ENCODE results near the genes ZIC5 and ZIC2.

DNA sequence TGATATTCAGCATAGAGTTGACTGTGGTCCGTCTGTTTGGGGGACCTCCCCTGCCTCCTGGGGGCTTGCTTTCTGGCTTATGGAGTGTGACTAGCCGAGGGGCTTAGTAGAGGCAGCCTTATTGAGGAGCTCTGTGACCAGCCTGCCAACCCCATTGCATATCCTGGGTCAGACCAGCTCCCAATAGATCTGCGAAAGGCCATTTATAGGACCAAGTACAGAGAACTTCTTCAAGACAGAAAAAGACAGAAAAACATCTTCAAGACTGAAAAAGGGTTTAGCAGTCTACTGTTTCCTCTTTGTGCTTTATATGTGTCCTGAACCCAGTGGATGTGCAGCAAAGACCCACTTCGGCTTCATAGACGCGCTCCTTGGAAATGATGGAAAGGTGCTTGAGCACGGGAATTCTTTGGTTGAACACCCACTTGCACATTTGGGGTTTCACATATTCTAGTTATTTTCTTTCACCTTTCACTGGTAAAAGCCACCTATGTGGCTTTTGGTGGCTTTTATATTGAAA is 4.2 kb downstream of the GPR183 start:
- PRO-cap = no peak

GRCh38 chr13:99352299-99352699 is 45.1 kb upstream of the GPR183 start:
- PRO-cap = no peak

DNA sequence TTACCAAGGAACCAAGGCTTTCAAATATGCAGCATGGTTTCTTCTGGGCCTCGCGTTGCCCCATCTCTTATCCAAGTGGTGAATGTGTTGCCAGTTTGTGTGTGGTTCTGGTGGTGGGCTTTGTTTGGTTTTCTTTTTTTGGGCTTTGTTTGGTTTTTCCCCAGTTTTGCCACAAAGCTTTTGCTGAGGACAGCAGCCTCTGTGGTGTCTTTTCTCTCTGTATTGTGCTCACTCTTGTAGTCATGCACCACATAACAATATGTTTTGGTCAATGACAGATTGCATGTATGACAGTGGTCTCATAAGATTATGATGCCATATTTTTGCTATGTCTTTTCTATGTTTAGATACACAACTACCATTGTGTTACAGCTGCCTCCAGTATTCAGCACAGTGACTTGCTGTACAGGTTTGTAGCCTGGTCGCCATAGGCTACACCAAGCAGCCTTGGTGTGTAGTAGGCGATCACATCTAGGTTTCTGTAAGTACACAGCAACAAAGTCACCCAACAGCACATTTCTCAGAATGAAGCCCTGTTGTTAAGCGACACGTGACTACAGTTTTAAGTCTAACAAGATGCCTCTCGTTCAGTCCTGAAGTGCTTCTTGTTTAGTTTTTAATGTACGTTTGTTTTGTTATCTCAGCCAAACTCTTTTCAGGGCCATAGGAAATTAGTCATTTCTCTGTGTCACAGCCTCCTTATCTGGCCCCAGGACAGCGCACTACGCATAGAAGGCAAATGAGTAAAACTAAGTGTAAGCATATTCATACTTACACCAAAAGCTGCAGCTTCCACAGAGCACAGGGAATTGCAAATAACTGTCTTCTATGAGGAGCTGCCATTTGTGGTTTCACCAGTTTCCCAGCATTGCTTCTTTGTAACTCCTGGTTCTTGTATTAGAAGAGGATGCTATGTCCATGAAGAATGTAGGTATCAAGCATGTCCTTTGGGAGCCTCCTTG is 49.9 kb upstream of the GPR183 start:
- PRO-cap = no peak

DNA sequence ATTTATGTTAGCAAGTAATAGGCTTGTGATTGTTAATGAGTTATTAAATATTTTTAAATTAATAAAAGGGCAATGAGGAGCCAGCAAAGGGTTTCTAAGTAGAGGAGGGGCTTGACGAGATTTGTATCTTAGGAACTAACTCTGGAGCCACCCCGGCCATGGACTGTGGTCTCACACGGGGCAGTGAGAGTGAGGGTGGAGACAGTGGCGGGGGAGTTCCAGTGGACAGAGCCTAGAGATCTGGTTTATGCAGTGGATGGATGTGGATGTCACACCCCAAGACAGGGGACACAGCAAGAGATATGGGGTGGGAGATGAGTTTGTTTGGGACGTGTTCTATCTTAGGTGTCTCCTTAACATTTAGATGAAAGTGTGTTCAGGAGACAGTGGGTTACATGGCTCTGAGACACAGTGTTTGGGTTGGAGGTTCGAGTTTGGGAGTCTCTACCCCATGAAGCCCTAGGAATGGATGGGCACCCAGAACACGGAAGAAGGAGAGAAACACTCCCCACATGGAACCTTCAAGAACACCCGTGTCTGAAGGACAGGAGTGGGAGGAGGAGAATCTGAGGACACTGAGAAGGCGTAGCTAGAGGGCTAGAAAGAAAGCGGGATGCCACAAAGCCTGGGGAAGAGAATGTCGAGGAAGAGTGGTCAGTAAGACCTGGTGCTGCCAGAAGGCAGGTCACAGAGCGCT is 51.5 kb upstream of the GPR183 start:
- PRO-cap = no peak

- PRO-cap = bidirectional peak, plus-strand start at chr13:99375107, minus-strand start at chr13:99374850
These were observed 67.3 kb upstream of the GPR183 start for GRCh38 chr13:99374408-99375023.

- PRO-cap = no peak
These were observed 75.3 kb upstream of the GPR183 start for GRCh38 chr13:99382200-99383188.

DNA sequence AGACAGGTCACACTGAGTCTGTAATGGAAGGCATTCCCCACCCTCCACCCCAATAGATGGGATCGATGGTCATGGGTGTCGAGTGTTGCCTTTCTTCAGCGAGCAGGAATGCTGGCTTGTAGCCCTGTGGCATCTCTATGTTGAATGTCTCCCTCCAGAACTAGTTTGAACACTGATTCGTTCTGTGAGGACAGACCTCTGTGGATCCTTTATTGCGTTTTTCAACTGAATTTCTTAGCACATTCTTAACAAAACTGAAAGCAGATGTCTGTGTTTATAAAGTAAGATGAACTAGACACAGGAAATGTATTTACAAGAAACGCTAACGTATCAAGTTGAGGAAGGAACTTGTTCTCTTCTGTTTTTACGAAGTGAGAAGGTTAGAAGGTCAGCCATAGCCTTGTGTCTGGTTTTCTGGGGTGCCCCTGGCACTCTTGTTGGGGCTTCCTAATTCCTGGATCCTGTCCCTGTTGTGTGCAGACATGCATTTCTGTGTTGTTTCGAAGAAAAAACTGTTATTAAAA is 36.8 kb upstream of the TM9SF2 start:
- PRO-cap = no peak

- PRO-cap = no peak
These were observed 47.0 kb upstream of the CLYBL start for GRCh38 chr13:99559399-99560026.

DNA sequence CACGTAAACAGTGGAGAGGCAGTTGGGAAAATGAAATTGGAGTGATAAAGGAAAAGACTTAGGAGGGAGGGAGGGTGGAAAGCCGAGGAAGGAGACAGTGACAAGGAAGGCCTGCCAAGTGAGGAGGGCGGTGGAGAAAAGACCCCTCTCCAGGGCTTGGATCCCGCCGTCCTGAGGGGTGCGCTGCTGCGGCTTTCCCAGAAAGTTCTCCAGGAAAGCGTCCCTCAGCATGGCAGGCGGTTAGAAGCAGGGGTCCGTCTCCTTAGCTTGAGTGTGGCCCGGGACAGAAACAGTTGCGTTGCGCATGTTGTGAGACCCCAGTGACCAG is 41.2 kb upstream of the CLYBL start:
- PRO-cap = no peak

DNA sequence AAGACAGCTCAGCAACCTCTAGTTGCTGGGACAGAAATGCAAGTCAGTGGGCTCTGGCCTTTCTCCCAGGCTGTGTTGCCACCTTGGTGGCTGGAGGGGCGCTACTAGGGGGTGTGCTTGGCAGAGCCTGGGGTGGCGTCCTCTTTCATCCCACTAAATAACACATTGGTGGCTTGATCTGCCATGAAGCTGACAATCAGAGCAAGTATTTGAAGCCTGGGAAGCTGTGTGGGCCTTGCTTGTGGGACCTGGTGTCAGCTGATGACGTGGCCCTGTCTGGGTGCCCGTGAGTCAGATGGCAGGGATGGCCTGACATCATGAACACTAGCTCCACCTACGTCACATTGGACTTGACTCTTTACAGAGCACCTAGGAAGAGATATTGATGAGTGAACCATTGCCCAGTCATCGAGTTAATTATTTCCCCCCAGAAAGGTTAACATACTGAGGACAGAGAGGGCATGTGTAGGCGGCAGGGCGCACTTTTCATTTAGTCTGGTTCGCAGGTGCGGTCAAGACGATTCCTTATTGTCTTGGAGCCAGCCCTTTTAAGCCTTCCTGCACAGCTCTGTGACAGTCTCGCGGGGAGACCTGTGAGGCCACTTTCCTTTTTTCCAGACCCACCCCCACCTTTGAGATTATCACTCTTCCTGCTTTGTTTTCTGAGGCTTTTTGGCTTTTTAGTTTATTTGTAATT is 49.1 kb downstream of the CLYBL start:
- PRO-cap = no peak

DNA sequence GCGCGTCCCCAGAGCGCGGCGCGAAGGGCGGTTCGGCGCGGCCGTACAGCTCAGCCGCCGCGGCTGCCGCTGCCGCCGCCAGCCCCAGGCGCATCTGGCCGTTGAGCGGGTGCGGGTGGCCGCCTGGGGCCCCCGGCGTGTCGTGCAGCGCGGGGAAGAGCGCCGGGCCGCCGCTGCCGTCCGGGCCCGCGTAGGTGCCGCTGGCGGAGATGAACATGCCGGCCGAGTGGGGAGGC is 907 bp downstream of the ZIC5 start:
- PRO-cap = no peak

- PRO-cap = no peak
These were observed at the start of gene ZIC5 for GRCh38 chr13:99971668-99972445. Gene ZIC5, minus strand, starts transcription at chr13:99971767.

DNA sequence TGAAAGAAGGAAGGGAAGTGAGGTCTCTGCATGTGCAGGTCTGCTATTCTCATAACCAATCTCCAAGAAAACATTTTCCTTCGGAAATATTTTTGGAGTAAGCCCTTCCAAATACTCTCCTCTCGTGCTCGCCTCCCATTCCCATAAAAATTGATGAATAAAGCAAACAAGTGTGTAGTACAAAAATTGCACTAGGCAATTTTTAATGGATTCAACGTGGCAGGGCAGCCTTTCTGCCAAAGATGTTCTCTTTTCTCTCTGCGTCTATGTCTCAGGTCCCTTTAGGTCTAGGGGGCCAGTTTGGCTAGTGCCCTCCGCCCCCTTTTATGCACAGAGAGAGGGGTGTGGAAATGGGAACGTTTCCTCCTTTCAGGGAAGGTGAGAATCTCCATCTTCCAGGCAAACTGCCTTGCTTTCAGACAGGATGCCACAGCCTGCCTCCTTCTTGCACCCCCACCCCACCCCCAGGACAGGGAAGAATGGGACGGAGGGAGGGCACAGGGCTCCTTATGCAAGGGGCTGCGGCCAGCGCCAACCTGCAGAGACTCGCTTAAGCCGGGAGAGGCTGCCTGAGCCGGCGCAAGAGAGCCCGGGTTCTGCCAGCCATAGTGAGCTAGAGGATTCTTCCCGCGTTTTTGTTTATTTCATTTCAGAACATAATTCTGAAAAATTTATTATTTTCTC is 2.7 kb upstream of the ZIC2 start:
- PRO-cap = no peak

GRCh38 chr13:99981683-99982068 is at the start of gene ZIC2:
Gene ZIC2, plus strand, starts transcription at chr13:99981784.
- PRO-cap = no peak

GRCh38 chr13:99986631-99987318 is 5.2 kb downstream of the ZIC2 start:
- PRO-cap = no peak

DNA sequence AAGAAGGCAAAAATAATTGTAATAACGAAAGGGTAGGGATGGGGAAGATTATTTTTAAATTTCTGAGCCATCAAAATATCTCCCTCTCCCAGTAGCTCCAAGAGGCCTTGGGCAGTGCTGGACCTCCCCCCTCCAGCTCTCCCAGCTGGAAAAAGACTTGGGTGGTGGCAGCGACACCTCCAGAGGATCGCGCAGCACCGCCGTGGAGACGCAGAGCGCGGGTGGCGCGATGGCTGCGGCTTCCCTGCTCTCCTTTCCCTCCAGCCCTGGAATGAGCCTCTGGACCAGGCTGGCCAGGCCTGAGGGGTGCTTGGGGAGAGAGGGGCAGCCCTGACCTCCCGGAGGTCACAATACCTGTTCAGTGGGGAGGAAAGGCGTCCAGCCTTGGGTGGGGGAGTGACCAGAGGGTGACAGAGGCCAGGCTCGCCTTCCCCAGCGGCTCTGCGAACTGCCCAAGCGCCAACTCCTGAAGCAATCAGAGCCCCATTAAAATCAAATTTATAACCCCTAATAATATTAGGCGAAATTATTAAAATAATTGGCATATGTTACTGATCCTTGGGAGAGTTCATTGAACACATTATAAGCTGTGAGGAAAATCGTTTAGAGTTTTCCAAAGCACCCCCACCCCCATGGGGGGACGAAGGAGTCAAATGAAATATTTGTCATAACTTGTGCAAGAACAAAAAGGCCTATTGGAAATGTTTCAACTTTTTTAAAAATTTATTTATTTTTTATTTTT is 6.2 kb downstream of the ZIC2 start:
- PRO-cap = no peak

- PRO-cap = no peak
These were observed 9.6 kb downstream of the ZIC2 start for GRCh38 chr13:99991000-99991853.

GRCh38 chr13:100326469-100326764 is 237.5 kb downstream of the PCCA start:
- PRO-cap = no peak

DNA sequence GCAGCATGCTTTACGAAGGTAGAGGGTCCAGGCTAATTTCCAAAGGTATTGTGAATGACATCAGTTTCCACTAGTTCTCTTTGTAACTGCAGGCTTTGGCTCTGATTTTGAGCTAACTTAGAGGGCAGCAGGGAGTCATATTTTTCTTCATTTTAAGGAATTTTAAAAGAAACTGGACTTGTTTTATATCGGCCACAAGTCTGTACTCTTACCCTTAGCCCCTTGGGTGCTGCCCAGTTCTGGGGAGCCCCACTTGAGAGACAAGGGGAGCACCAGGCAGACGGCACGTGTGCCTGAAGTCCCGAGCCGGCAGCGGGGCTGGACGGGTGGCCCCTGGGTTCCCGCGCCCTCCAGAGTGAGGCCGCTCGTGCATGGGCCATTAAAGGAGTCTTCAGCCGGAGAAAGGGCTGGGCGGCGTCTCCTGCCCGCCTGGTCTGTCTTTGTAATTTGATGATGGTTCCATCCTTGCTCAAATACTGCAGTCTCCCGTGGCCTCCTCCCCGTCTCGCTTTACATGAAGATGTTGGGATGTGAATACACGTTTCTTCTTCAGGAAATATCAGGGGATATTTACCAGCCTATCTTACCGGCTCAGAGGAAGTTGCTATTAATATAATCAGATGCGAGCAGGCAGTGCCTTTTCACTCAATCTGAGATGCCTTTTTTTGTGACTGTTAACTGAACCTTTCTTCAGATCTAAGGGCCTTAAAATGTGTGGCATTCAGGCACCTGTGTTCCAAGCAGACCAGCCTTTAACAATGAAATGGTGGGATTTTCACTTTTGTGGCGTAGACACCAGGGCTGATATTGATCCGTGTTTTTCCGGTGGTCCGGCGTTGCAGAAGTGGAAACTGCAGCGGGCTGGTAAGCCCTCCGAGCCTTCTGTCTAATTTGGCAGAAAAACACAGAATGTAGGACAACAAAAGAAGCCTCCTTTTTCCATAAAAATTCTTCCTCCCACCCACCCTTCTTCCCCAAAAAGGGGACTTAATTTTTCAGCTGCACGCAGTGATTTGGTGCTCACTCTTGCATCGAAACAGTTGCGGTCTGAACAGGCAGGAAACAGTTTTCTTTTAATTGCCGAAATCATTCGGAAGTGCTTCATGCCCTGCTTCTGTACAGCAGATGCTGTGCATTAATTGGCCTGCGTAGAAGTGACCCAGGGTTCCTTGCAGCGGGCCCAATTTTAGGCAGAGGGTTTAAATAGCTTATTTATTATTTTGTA is 67.2 kb downstream of the GGACT start:
- PRO-cap = no peak

GRCh38 chr13:100530630-100531380 is 57.8 kb downstream of the GGACT start:
- PRO-cap = no peak

All from SP-49 (cell line).